GM12892 (cell line): ENCODE results near the gene ZNF438.

DNA sequence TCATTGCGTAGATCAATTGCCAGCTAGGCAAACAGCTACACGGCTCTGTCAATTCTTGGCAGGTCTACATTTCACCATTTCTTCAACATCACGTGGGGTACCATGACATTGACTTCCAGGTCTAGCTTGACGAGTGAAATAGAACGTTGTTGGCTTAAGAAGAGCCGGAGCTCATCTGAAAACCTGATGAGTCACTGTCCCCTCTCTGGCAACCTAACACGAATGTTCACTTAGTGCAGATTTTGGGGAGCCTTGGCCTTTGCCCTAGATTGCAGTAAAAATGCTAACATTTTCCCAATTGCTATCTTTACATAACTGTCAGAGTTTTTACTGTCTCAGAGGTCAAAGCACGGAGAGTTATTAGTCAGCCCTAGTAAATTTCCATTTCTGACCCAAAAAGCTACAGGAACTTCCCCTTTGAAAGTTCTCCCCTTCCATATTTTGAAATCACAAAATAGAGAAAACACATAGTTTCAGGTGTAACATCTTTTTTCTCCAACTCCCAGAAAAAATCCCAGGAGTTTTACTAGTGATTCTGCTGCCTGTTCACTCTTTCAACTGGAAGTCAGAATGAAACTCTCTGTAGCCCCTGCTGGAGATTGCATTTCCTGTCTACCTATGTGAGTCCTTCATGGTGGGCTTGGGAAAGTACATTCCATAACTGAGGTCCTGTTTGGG lies 87.0 kb downstream of the LYZL2 start:
- RRBS, result no CpG with 5 or more reads among the region's 8 CpGs

DNA sequence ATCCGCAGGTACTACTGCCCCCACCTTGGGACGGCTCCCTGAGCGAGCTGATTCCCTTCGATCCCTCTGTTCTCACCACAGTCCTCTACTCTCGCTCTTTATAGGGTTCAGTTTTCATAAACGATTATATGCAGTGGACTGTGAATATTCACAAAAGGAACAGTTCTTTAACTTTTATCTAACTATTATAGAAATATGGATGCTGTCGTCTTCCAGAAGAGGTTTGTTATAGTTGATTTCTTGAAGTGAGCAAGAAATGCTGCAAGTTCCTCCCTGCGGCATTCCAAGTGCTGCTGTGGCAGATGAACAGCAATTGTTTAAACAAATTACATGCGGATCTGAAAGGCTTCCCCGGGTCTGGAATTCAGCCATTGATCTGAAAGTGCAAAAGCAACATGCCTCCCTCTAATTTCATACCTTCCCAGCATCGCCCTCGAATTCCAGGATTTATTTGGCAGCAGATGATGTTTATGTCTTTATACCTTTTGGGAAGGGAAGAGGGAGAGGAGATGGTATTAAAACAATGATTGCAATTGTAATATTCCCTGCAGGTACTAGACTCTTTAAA lies 70.8 kb upstream of the LYZL2 start:
- RRBS, result no CpG with 5 or more reads among the region's 12 CpGs

GRCh38 chr10:30705664-30706372 lies 76.3 kb upstream of the LYZL2 start:
- RRBS, result no CpG with 5 or more reads among the region's 10 CpGs

DNA sequence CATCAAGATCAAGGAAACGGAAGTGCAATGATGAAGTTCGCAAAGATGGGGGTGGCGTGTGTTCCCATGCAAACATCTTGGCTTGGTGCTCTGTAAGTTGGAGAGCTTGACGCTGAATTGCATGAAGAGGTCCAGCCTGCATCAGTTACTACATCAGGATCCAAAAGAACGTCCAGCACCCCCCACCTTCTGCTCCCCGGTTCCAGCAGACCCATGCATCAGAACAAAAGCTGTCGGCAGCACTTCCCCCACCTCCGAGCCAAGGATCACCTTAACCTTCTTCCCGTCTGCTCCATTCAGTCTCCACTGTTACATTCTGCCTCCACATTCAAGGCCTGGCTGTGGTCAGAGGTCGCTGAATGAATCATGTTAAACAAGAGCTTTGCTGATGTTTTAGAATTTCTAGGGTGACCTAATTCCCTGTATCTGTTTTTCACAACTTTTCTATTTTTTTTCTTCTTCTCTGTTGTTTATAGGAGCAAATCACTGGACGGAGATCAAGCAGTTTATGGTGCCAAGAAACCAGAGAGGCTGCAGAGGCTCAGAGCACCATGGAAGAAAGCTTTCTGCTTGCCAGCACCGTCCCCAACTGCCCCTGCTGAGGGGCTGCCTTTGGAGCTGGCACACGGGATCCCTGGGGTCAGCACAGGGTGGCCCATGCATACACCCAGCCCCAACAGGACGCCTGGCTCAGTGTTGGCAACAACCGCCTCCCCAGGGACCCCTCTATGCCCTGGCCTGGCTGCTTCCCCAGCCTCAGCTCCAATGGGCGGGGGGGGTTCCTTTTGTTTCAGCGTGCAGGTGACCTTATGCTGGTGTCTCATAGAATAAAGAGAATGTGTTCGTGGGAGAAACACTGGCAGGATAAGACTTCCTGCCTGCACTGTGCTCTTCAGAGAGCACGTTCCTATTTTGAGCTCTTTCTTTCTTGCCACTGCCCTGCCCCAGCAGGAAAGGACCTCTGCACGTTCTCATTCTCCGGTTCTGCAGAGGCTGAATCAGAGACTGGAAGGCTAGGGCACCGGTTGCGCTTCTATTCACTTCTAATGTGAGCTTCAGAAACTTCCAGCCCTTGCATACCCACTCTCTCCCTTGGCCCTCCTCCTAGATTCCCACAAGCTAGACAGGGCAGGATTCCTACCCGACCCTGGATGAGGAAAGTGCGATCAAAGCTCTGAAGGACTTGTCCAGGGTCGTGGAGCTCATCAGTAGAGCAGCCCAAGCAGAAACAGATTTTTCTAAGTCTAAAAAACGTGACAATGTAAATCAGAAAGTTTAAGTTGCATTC lies 182.7 kb upstream of the LYZL2 start:
- RRBS, result no CpG with 5 or more reads among the region's 27 CpGs

DNA sequence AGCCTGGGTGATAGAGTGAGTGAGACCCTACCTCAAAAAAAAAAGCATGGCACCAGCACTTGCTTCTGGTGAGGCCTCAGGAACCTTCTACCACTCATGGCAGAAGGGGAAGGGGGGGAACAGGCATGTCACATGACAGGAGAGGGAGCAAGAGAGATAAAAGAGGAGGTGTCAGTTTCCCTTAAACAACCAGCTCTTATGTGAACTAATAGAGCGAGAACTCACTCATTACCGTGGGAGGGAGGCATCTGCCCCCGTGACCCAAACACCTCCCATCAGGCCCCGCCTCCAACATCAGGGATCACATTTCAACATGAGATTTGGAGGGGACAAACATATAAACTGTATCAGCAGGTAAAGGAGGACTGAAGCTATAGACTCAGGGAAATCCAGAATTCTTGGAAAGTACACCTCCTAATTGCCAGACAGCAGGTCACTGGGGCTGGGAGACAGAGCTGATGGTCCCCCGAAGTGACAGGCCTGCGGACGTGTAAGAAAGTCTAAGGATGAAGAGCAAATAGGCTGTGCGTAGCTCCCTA lies 186.6 kb upstream of the LYZL2 start:
- RRBS, result no CpG with 5 or more reads among the region's 8 CpGs

GRCh38 chr10:31031512-31032177 lies at the start of gene ZNF438:
TSS of gene ZNF438 (minus strand) at chr10:31031865.
- RRBS, result no CpG with 5 or more reads among the region's 66 CpGs

- RRBS, result no CpG with 5 or more reads among the region's 3 CpGs
These were observed 32.7 kb upstream of the ZNF438 start for GRCh38 chr10:31064439-31064775.

GRCh38 chr10:31134897-31135114 lies 103.1 kb upstream of the ZNF438 start:
- RRBS, result no CpG with 5 or more reads among the region's 4 CpGs

DNA sequence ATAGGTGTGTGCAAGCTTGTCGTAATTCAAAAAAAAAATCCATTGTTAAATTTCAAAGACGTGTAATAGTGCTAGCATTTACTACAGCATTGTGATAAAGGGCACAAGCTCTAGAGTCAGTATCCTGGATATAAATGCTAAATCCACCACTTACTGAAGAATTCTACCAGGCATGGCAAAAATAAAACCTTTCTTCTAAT lies 108.0 kb downstream of the ZEB1 start:
- RRBS, result no CpG with 5 or more reads among the region's 2 CpGs

- RRBS, result no CpG with 5 or more reads among the region's 12 CpGs
These were observed 92.9 kb upstream of the KIF5B start for GRCh38 chr10:32148852-32149820.

DNA sequence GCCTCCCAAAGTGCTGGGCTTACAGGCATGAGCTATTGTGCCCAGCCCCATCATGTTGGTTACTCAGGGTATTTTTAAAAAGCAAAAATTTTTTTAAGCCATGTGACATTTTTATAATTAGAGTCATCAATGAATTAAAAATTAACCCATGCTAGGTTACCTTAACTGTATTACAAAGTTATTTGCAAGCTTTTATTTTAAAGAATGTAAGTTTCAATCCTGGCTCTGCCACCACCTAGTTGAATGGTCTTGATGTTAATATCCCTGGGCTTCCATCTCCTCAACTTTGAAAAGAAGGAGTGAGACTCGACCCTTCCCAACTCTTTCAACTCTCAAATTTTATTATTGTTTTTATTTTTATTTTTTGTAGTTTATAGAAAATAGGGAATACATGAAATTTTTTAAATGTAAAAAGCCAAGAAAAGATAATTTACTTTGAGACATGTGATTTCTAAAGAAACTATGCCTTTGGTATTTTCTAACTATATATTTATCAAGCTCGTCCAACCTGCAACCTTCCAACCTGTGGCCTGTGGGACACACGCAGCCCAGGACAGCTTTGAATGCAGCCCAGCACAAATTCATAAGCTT lies 17.4 kb upstream of the EPC1 start:
- RRBS, result no CpG with 5 or more reads among the region's 3 CpGs

- RRBS, result no CpG with 5 or more reads among the region's 7 CpGs
These were observed 553 bp downstream of the CCDC7 start for GRCh38 chr10:32446576-32446809.

DNA sequence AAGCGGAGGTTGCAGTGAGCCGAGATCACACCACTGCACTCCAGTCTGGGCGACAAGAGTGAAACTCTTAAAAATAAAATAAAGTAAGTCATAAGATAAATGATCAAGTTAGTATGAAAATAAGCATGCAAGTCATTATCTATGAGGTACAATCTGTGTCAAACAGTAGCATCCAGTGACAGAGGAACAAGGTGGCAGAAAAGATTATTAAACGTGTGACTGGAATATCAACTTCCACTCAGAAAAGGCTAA lies 30.4 kb downstream of the ITGB1 start:
- RRBS, result no CpG with 5 or more reads among the region's 4 CpGs

GRCh38 chr10:33001993-33002605 lies 44.1 kb upstream of the ITGB1 start:
- RRBS, result no CpG with 5 or more reads among the region's 3 CpGs

DNA sequence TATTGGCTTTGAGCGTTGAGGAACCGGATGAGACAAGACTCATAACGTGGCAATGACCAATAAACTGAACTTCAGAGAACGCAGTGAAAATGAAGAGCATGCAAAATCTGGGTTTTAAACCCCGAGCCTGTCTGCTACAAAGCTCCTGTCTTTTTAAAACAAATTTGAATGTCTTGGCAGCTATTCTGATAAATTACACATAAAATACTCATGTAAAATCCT lies 74.7 kb upstream of the ITGB1 start:
- RRBS, result no CpG with 5 or more reads among the region's 5 CpGs

- RRBS, result no CpG with 5 or more reads among the region's 5 CpGs
These were observed 158.3 kb upstream of the ITGB1 start for GRCh38 chr10:33116271-33116721.

GRCh38 chr10:33138687-33139945 lies 181.1 kb upstream of the ITGB1 start:
- RRBS, result no CpG with 5 or more reads among the region's 24 CpGs

- RRBS, result no CpG with 5 or more reads among the region's 3 CpGs
These were observed 178.7 kb downstream of the NRP1 start for GRCh38 chr10:33155666-33156211.

DNA sequence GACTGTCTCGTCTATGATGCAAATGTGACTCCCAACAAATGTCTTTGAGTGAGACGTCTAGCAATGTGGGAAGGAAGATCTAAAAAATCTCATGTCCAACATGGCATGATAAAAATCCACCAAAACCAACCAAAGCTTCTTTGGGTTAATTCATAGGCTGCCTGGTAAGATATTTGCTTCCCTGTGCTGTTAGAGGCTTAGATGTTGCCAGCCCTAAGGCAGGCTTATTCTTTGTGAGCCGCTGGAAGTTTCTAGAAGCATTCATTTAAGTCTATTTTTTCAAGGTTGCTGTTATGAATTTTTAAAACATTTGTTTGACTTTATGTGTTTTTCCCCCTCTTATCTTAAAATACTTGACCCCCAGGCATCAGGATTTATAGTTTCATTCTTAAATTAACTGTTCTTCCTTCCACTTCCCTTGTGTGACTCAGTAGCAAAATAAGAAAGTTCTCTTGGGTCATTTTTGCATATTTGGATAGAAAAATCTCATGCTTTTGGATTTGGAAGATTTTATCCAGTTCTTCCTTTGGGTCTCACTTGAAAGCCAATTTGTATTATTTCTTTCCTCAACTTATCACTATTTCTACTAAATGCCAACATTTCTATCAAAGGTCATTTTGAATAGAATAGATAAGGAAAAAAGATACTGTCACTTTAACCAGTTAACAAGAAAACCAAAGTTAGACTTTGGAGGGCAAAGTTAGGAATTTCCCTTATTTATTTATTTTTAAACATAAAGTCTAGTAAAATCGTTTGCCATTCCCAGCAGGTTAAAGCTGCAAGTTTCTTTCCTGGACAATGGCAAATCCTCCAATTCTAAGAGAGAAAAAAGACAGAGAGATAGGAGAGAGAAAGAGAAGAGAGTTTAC lies 156.1 kb downstream of the NRP1 start:
- RRBS, result no CpG with 5 or more reads among the region's 4 CpGs

DNA sequence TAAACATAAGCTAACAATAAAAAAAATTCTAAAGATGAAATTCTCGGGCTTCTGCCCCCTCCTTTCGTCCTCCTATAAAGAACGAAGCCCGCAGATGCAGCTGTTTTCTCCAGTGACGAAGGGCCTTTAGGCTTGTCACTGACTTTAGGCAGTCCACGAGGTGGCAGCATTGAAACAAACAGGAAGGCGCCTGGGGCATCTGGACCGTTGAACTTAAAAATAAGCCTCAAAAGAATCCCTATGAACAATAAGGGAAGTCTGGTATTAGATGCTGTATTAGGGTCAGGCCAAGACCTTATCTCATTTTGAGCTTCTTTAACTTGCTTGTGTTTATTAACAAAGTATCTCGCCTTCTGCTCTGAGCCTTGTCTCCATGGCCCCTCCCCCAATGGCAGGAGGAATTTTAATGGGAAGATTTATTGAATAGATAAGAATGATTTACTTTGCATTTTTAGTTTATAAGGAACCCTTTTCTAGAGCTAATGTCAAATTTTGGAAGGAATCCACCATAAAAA lies 141.0 kb downstream of the NRP1 start:
- RRBS, result no CpG with 5 or more reads among the region's 9 CpGs